Diencephalon (tissue), 2 donors: Measurements from ENCODE around the gene RAB44.

- RAMPAGE, long total RNA: no peak
Measured at GRCh38 chr6:35619949-35620570, 68.7 kb downstream of the FKBP5 start.

GRCh38 chr6:35810908-35812017, 6.1 kb downstream of the LHFPL5 start:
- RAMPAGE, long total RNA: no peak

GRCh38 chr6:35869089-35870152, 51.5 kb downstream of the SRPK1 start:
- RAMPAGE, long total RNA: no peak

DNA sequence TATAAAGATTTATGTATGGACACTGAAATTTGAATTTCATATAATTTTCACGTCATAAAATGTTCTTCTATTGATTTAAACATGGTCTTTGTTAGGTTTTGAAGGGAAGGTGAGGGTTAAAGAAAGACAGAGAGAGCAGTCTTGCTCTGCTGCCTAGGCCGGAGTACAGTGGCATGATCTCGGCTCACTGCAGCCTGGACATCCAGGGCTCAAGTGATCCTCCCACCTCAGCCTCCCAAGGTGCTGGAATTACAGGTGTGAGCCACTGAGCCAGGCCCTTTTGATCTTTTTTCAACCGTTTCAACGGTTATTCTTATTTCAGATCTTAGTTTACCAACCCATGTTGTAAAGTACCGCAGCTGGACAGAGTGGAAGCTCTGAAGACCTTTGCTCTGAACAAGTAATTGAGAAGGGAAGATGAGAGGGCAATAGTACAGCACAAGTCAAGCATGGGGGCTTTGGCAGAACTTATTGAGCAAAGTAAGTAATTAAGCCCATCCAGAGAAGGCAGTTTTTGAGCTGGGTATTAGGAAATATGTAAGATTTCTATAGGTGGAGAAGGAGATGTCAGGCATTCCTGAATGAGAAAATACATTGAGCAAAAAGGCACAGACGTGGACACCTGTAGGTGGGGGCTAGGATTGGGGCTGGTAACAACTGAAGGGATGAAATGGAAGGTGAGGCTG, 1.3 kb upstream of the SRPK1 start:
- RAMPAGE, long total RNA: no peak

- RAMPAGE, long total RNA: no peak
Measured at GRCh38 chr6:36086637-36087678, 43.4 kb upstream of the MAPK13 start.

- RAMPAGE, long total RNA: no peak
Measured at GRCh38 chr6:36099207-36099621, 31.1 kb upstream of the MAPK13 start.

- RAMPAGE, long total RNA: no peak
Measured at GRCh38 chr6:36197263-36197664, 720 bp downstream of the BRPF3 start.

DNA sequence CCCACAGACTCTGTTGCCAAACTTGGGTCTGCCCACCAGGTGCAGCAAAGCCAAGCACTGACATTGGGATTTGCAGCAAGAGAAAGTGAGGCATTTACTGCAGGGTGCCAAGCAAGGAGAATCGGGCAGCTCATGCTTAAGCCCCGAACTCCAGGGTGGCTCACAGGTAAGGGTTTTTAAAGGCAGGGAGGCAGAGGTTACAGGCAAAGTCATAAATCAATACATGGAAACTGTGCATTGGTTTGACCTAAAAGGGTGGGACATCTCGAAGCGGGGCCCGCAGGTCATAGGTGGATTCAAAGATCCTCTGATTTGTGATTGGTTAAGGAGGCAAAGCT, 25.1 kb upstream of the PNPLA1 start:
- RAMPAGE, long total RNA: no peak

GRCh38 chr6:36270219-36270736, 418 bp downstream of the PNPLA1 start:
- RAMPAGE, long total RNA: no peak

DNA sequence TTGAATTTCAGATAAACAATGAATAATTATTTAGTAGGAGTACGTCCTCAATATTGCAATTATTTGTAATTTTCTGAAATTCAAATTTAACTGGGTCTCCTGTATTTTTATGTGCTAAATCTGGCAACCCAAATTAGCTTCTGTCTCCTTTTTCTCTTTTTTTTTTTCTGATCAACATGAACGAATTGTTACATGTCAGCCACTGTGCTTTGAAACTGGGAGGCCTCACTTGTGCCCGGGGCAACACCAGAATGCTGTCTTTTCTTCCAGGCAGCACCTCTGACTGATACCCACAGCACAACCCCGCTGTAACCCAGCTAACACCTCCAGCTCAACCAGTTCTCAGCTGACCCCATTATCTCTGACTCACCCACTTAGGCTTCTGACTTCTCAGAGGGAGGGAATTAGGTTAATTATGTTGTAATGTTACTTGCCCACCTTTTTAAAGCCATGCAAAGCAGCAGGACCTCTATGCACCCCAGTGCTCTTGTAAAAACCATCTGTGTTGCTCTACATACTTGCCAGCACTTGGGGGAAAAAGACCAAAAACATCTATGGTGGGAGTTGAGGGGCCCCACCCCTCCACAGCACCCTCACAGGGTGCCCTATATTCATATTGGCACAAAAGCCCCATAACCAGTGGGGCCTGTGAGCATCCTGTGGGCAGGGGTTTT, 22.5 kb downstream of the BNIP5 start:
- RAMPAGE, long total RNA: no peak

DNA sequence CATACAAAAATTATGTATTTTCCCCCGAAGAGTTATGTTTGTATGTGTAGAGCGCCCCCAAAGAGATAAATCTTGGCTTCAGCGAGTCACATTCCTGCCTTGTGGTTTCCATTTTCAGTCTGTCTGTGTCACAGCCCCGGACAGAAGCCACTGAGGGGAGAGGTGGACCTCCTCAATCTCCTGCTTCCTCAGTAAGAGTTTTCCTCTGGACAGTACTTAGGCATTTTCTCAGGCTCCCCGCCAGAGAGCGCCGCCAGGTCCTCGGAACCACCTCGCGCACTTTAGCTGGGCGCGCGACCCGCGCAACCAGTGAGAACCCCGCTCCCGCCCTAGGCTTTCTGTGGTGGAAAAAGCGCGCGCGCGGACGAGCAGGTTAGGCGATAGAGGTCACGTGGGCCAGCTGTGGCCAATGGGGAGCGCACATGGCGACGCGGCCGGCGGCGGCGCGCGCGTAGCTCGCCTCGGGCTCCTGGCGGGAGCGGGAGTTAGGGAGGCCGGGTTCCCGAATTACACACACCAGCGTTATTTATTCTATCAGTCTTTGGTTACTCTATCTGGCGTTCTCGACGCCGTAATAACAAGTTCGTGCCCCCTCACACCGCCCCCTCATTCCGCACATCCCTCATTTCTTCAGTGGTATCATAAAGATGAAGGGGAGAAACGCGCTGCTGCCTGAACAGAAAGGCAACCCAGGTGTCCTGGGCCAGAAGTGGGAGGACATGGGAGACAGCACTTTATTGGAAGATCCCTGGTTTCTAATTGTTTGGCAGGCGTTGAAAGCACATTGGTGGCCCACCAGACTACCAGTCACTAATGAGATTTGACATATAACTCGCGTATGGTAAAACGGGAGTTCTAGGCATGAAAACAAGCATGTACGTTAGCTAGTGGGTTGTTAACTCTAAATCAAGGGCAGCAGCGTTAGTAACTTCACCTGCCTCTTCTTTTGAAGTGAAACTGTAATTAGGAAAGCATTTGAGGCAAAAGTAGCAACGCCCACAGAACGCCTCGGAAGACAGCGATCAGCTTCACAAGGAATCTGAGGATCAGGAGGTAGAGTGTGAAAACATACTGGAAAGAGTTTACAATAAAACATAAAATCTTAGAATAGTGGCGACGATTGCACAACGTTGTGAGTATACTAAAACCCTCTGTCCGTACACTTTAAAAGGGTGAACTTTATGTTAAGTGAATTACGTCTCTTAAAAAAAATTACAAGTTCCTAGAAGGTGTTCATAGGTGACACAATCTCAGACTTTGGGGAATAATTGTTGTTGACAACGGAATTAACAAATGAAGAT, 19.1 kb downstream of the PXT1 start:
- RAMPAGE, long total RNA: no peak

DNA sequence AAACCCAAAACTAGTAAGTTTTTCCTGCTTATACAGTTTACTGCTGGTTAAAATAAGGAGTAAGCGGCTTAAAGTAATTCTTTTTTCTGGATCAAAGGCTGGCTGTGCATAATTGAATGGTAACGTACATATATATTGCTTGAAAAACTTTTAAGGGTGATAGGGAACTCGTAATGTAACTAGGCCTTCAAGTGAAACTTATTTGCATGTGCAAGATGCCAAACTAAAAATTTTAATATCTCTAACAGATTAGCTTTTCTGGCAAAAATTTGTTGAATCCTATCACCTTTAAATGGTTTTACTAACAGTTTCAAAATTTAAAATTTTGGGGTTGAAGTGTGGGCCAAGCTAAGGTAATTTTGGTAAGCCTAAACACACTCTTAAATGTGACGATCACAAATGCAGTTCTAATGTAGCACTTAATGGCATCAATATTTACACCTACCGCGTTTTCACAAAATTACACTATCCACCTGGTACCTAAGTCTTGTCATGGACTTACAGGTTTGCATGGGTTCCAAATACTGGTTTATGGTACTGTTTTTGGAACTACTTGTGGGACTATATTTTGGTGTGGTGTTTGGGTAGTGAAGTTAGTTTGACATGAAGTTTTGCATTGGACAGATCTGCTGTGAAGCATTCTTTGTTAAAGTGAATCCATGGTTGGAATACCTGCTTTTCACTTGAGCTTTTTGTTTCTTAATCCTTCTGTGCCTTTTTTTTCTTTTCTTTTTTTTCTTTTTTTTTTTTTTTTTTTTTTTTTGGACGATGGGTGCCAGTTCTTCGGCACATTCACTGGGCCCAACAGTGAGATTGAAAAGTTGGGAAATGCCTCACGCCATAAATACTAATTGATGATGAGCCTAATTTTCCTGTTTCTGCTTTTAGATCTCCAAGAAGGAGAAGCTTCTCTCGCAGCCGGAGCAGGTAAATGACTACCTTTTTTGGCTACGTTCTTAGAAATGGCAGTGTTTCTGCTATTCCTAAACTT, 6.4 kb downstream of the SRSF3 start:
- RAMPAGE, long total RNA: no peak

DNA sequence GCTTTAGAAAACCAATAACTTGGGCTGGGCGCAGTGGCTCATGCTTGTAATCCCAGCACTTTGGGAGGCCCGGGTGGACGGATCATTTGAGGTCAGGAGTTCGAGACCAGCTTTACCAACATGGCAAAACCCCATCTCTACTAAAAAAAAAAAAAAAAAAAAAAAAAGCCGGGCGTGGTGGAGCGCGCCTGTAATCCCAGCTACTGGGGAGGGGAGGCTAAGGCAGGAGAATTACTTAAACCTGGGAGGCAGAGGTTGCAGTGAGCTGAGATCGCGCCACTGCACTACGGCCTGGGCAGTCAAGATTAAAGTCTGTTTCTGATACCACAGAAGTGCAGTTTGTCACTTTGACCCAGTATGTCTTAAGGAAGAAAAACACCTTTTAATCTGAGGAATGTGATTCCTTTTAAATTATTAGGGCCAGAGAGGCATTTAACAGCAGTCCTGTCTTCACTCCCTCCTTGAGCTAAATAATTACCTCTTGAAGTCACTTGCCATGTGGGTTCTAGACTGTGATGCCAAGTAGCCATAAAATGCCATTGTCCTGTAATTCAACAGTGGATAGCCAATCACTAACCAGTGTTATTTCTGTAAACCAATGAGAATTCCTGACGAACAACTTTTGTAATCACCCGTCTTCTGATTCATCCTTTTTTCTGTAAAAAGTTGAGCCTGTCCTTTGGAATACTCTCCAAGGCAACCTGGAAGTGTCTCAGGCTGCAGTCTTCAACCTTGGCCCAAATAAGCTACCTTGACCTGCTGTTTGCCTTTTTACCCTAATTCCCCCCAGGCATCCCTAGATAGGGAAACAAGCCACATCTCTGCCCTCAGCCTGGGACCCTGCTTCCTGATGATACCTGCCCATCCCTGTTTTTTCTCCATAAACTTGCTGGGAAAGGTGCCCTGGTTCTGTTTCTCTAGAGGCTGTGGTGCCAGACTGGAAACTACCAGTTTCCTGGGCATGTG, 16.3 kb downstream of the SRSF3 start:
- RAMPAGE, long total RNA: no peak

- RAMPAGE, long total RNA: no peak
Measured at GRCh38 chr6:36683336-36683798, 4.9 kb downstream of the CDKN1A start.

DNA sequence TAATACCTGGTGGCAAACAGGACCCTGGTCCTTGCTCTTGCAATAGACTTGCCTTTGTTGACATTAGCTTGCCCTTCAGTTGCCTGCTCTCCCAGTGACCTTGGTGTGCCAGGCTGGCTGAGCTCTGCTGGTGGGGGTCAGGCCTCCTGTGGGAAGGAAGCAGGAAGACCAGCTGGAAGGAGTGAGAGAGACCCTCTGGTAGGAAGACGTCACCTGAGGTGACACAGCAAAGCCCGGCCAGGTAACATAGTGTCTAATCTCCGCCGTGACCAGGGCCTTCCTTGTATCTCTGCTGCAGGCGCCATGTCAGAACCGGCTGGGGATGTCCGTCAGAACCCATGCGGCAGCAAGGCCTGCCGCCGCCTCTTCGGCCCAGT, 5.3 kb downstream of the CDKN1A start:
- RAMPAGE, long total RNA: no peak

DNA sequence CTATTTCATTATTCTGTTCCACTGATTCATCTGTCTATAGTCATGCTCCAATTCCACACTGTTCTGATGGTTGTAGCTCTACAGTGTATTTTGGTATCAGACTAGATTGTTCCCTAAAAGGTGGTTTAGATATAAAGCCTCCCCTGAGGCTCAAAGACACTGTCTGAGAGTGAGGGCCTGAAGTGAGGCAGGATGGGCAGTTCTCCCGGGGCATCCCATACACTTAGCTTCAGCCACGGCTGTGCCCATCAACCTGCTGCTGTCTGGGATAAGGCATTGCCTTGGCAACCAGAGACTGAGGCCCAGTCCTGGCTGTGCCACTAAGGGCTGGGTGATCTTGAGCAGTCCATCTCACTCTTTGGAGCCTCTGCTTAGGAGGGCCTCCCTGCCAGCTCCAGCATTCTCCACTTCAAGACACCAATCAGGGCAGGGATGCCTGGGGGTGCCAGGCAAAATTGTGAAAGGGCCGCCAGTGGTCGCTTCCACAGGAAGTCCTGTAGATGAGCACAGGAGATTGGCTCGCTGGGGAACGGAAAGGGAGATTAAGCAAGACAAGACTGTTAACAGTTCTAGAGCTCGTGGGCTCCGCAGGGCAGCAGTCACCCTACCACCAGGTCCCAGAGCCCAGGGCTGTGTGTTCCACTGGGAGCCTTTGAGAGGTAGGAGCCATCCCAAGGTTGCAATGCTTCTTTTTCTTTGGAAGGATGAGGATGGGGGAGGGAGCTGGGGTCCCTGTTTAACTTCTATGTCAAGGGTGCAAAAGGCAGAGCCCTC, at the start of gene RAB44:
TSS of gene RAB44 (plus strand) at position 570 of the 774 bp plus-strand sequence.
- RAMPAGE, long total RNA: no peak

DNA sequence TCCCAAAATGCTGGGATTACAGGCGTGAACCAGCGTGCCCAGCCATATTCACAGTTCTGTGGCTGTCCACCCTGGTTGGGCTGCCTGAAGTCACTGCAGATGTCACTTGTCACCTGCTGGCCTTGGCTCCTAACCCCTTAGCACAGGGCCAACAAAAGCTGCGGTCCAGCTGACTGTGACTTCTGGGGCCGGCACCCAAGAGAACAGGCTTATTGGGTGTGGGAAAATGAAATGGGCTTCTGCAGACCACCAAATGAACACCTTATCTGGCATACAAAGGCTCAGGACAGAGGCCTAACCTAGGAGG, 70.8 kb downstream of the CPNE5 start:
- RAMPAGE, long total RNA: no peak

GRCh38 chr6:36844157-36844875, 5.1 kb upstream of the CPNE5 start:
- RAMPAGE, long total RNA: no peak

GRCh38 chr6:36965633-36966938, 11.5 kb downstream of the PI16 start:
- RAMPAGE, long total RNA: no peak

GRCh38 chr6:36975922-36976125, 10.2 kb downstream of the MTCH1 start:
- RAMPAGE, long total RNA: no peak